Fibroblast of villous mesenchyme (primary cell): ENCODE data around the genes COL15A1, STX17 and MSANTD3.

- CAGE, long polyA plus RNA = no peak
These were observed 838 bp upstream of the GABBR2 start for GRCh38 chr9:98709640-98709906.

GRCh38 chr9:98810810-98811721 is 3.6 kb downstream of the GALNT12 start:
- CAGE, long polyA plus RNA = no peak

GRCh38 chr9:98943283-98944131 is at the start of gene COL15A1:
Gene COL15A1 (plus strand): TSS chr9:98943907.
- CAGE, long polyA plus RNA = no peak

GRCh38 chr9:99361783-99362303 is 139.8 kb downstream of the SEC61B start:
- CAGE, long polyA plus RNA = no peak

GRCh38 chr9:99866449-99866749 is 40.1 kb upstream of the STX17 start:
- CAGE, long polyA plus RNA = no peak

- CAGE, long polyA plus RNA = start-site peak on the plus strand at chr9:99906653-99906678, 124 and 208 reads in 2 replicates
These were observed at the start of gene STX17 for GRCh38 chr9:99906361-99907636. Gene STX17 (plus strand): TSS chr9:99906654.

DNA sequence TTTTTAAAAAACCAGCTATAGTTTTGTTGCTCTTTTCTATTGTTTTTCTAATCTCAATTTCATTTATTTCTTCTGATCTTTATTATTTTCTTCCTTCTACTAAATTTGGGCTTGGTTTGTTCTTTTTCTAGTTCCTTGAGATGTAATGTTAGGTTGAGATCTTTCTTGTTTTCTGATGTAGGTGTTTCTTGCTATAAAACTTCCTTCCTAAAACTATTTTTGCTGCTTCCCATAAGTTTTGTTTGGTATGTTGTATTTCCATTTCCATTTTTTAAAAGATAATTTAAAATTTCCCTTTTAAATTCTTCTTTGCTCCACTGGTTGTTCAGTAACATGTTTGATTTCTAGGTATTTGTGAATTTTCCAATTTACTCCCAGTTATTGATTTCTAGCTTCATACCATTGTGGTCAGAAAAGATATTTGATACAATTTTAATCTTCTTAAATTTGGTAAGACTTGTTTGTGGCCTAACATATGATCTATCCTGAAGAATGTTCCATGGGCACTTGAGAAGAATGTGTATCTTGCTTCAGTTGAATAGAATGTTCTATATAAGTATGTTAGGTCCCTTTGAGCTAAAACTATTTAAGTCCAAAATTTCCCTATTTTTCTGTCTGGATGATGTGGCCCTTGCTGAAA is 94.5 kb downstream of the STX17 start:
- CAGE, long polyA plus RNA = no peak

GRCh38 chr9:100111035-100111681 is 12.1 kb downstream of the INVS start:
- CAGE, long polyA plus RNA = no peak

- CAGE, long polyA plus RNA = no peak
These were observed at the start of gene MSANTD3 for GRCh38 chr9:100426792-100427699. Gene MSANTD3 (plus strand): TSS chr9:100427143.

- CAGE, long polyA plus RNA = no peak
These were observed 34.2 kb downstream of the PLPPR1 start for GRCh38 chr9:101062662-101063245.

- CAGE, long polyA plus RNA = no peak
These were observed 17.1 kb downstream of the ALDOB start for GRCh38 chr9:101418360-101418995.

DNA sequence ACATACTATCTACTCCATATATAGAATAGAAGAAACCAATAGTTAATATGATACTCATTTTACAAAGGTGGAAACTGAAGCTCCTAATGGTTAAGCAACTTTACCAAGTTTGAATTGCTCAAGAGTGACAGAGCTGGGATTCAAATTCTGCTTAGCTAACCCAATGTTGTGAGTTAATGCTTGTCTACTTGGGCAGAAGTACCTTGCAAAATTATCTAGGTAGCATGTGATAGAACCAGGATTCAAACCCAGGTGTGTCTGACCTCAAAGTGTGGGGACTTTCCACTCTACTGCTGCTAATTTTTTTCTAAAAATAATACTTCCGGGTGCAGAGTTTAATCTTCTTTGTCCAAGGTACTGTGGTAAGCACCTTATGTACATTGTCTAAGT is 7.7 kb downstream of the ALDOB start:
- CAGE, long polyA plus RNA = no peak

DNA sequence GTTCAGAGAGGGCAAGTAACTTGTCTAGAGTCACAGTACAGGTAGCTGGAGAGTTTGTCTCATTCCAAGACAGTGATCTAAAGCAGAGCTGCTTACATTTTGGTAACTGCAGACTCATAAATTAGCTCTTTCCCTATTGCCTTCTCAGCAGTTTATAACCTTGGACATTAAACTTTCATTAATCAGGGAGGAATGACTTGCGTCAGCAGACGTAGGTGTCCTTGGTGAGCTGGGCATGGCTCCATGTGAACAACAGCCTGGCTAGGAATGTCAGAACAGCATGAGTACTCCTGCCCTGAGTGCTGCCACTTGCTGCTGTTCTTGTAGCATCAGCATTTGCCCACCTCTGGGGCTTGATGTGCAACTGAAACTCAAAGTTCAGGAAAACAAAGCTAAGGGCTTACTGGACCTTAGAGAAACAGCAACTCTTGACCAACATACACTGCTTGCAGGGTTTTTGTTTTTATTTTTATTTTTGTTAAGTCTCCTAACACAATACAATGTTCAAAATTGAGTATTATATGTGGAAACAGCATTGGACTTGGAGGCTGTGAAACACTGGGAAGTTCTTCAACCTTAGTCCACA is 2.3 kb upstream of the ALDOB start:
- CAGE, long polyA plus RNA = no peak

DNA sequence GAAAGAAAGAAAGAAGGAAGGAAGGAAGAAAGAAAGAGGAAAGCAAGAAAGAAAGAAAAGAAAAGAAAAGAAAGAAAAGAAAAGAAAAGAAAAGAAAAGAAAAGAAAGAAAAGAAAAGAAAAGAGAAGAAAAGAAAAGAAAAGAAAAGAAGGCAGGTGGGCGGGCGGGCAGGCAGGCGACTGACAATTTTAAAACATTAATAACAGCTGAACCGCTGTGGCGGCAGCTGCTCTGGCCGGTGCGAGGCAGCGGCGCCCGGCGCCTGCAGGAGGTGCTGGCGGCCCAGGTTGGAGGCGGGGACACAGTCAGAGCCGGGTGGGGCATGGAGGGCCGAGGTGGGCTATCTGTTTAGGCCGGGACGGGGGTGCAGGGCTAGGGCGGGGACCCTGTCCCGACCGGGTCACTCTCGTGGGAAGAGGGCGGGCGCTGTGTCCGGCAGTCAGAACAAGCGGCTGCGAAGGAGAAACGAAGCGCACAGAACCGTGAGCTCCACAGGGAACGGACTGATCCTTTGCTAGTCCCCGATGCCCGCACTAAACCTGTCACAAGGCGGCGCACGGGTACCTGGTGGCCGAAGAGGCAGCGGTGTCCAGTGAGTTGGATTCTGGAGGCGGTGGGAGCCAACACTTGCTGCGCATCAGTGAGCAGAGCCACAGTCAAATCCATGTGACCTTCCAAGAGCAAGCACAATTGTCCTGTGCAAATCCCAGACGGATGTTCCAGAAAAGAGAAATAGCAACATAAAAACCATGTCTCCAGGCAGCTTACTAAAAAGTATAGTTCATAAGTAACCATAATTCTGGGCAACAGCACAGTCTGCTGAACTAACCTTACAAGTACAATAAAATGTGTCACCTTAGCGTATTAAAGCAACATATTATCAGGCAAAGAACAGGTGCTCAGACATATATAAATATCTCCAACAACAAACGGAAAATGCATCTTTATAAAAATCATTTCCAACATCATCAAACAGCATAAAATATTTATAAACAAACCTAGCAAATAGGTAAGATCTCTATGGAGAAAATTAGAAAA is 13.7 kb upstream of the ALDOB start:
- CAGE, long polyA plus RNA = no peak

DNA sequence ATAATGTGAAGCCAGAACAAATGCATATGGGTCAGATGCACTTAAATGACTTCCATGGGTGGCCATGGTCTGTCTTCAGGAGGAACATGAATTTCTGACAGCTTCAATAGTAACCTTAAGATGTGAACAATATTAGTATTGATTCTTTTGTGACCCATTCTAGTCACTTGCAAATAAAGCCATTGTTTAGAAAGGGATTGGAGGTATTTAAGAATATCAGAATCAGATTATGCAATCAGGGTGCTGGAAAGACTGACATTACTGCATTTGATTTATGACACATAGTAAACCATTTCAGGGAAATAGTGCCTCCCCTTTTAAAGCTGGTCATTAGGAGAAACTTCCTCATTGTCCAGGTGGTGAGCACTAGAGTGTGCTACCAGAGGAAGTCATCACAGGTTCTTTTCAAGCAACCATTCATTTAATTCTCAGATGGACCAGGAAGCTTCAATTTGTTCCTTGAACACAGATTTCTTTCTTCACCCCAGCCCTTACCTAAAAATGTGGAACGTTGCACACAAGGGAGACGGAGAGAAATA is 32.1 kb downstream of the GRIN3A start:
- CAGE, long polyA plus RNA = no peak

DNA sequence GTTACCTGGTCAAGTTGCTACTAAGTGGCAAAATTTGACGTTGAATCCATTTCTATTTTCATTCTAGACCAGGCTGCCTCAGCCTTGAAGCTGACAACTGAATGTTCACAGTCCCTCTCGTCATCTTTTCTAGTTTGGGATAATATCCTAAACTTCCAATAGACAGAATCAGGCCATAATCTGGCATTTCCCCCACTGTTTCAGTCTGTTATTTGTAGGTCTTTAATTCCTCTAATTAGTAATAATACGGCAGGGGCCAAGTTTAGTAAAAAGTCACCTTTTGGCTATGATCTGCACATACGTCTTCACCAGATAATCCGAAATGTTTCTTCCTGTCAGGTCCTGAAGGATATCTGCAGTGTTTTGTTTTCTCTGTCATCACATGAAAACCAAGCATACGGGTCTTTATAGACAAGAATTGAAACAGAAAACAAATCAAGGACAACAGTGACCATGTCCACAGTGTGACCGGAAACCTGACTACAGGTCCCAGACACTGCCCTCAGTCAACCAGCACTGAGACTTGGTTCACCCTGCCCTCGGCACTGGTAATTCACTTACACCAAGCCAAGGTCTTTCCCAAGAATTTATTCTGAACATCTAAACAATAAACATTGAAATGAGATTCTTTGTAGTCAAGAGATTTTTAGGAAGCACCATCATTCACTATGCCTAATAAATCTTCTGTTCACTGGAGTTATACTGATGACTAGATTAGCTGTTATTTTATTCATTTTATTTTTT is 40.6 kb downstream of the NIPSNAP3B start:
- CAGE, long polyA plus RNA = no peak

DNA sequence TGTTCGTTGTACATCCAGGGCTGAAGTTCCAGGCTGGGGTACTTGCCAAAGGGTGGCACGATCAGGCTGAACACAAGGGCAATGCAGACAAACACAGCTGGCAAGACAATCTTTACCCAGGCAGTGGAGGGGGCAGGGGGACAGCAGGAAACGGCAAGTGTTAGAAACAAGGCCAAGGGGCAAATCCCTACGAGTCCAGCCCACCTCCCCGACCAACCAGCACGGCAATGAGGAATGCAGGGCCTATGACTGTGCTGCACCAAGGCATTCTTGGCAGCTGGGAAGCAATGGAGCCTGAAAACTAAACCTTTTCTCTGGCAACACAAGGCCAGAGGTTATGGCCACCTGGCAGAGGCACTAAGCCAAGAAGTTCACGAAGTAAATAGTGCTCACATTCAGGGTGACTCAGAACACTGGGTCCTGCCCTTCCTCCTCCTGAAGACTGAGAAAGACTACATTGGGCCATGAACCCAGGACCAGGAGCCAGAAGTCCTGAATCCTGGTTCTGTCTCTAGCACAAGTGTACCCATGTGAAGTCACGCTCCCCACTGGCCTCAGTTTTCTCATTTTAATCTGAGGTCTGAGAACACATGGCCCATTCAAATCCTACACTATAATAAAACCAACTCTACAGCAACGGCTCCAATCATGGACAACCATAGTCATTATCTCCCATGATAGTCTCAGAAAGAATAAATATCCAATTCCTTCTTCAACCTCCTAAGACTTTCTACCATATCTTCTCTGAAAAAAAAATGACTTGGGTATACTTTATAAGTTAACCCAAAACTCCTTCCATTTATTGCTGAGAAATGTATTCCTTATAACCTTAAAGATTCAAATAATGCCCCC is 47.1 kb downstream of the NIPSNAP3B start:
- CAGE, long polyA plus RNA = no peak

DNA sequence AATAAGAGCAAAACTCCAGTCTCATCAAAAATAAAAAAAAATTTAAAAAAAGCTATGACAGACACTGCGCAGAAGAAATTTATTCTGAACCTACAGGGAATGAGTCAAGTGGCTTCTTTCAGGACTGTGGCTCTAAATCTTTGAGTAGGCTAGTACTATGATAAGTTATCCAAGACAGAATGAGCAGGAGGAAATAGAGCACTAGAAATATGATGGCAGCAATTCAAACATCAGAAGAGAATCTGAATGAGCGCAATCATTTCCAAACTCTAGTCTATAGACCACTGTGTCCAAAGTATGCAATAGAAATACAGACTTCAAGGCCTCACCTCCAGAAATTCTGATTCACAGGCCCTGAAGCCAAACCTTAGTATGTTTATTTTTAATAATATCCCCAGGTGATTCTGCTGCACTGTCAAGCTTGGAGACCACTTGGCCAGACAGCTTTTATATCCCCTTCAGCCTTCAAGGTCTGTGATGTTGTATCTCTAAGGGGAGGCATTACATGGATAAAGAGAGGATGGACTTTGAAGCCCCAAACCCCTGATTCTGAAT is 51.1 kb downstream of the NIPSNAP3B start:
- CAGE, long polyA plus RNA = no peak

GRCh38 chr9:104822183-104822471 is 58.2 kb downstream of the NIPSNAP3B start:
- CAGE, long polyA plus RNA = no peak

- CAGE, long polyA plus RNA = no peak
These were observed 45.1 kb downstream of the ABCA1 start for GRCh38 chr9:104882679-104883449.